Occipital lobe (tissue), 2 donors: ENCODE measurements around a stretch of chr3.

- RAMPAGE, long total RNA, result no peak
Observed at GRCh38 chr3:63999334-64000210, 23.7 kb downstream of the PSMD6 start.

GRCh38 chr3:64011430-64012048, 11.8 kb downstream of the PSMD6 start:
- RAMPAGE, long total RNA, result no peak

GRCh38 chr3:64097699-64098222, 74.5 kb upstream of the PSMD6 start:
- RAMPAGE, long total RNA, result no peak

DNA sequence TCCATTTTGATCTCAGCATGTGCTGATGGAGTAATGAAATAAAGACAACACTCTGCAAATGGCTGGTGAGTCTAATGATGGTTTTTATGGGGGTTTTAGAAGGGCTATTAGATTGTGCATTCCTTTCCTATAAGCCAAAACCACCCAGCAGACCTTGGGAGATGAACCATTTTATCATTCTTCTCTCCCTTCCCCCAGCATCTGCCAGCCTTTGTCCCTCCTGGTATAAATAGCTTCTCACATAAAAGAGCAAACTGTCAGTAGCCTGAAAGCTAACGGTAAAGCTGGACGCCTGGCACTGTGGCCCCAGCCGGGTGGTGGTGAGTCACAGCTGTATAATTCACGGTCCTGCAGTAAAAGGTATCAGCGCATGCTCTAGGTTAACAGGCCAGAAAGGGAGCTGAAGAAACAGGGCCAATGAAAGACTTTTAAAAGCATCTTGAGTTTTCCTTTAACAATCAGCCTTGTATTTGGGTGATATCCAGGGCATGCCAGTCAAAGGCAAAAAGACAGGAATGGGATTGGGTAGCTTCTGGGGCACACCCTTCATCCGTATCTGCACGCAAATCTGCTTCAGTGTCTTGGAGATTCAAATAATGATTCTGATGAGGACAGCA, 37.6 kb downstream of the PRICKLE2 start:
- RAMPAGE, long total RNA, result no peak

- RAMPAGE, long total RNA, result no peak
Observed at GRCh38 chr3:64353109-64353770, 128.0 kb upstream of the PRICKLE2 start.

- RAMPAGE, long total RNA, result no peak
Observed at GRCh38 chr3:64379317-64379579, 154.0 kb upstream of the PRICKLE2 start.

GRCh38 chr3:64533241-64534231, 154.3 kb downstream of the ADAMTS9 start:
- RAMPAGE, long total RNA, result no peak

- RAMPAGE, long total RNA, result no peak
Observed at GRCh38 chr3:64546665-64547089, 141.1 kb downstream of the ADAMTS9 start.

DNA sequence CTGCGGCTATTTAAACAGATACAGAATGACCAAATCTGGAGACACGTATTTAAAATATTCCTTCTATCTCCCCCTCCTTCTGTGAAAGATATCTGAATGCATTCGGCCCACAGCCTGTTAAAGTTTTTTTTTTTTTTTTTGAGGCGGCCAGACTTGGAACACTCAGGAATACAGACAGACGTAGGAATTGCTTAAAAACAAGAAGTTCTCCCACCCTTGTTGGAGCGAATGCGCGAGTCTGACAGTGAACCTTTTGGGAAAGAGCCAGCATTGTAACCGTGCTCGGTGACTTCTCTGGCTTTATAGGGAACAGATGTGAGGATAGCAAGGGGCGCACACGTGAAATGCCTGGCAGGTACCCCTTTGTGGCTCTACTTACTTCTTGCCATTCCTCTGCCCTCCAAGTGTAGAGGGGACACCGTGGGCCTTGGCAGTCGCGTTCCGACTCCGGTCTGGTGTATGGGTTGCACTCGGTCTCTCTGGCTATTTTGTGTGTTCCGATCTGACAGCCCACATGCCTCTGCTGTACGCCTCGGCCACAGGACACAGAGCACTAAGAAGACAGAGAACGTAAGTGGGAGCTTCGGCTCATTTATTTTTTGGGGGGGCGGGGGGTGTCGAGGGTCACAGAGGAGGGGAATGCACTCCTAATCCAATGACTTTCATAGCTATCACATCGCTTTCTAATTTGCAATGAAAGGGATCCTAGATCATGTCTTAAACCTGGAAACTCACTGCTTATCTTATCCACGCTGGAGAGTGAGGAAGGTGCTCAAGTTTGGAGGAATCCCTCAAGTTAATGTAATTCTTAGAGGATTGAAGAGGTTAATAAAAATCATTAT, 126.4 kb downstream of the ADAMTS9 start:
- RAMPAGE, long total RNA, result start-site peak on the plus strand centred at position 194 of the sequence, 102 bp wide, 27 and 18 reads in 2 replicates

- RAMPAGE, long total RNA, result no peak
Observed at GRCh38 chr3:64595153-64595670, 92.6 kb downstream of the ADAMTS9 start.

DNA sequence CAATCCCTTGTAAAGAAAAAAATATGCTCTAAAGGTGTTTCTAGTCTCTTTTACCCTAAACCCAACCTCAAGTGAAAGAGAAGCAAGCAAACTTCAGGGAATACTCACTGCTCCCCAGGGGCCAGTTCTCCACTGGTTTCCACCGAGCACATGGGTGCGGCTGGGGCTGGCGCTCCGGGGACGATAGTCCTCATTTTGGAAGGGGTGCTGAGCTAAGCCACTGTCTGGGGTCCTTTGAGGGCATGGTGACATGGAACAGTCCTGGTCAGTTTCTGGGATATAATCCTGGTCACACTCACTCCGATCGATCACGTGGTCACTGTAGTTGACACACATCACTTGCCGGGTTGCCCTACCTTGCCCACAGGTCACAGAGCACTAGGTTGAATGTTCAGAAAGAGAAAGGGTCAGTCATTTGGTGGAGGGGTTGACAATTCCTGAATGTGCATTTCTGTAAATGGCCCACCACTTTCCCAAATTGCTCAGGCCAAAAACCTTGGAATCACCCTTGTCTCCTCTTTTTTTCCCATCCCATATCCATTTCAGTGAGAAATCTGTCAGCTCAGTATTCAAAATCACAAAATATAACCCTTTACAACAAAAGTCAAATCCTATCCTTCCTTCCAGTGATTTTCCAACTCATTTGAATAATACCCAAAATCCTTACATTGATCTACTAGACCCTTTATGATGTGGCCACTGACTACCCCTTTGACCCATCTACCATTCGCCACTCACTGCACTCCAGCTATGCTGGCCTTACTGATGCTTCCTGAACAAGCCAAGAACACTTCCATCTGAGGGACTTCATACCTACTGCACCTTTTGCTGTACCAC, 85.7 kb downstream of the ADAMTS9 start:
- RAMPAGE, long total RNA, result no peak

GRCh38 chr3:64676856-64677066, 11.0 kb downstream of the ADAMTS9 start:
- RAMPAGE, long total RNA, result no peak

DNA sequence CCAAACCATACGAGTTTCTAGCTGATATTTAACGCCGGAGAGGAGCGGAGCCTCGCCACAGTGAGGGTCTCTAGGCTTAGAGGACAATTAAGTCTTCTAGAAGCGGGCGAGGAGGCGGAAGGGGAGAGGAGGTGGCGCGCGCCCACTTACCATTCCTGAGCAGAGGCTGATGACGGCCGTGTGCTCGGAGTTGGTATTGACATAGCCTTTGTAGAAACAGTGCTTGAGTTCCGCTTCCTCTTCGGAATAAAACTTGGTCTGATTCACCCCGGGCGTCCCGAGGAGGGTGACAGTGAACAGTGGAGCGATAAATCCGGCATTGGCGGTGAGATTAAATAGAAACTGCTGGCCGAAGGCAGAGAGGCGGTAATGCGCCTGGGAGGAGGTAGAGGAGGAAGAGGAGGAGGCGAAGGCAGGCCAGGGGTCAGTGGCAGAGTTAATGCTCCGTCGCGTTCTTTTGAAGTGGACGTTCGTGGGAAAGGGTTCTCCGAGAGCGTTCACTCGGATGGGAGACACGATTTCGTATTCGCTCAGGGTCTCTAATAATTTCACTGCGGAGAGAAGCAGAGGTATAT, 1.3 kb downstream of the ADAMTS9 start:
- RAMPAGE, long total RNA, result no peak

DNA sequence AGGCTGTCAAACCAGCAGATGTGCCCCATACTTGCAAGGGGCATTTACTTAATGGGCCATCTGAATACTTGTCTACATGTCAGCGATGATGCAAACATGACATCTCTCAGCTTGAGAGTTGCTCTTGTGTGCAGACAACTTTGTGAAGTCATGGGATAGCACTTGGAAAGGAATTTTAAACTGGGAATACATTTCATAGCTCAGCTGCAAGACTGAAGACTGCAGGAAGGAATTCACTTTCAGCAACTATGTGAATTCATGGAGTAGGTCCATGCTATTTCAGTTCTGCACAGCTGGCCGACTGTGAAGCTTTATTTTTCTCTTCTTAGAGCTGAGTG, 127.5 kb upstream of the ADAMTS9 start:
- RAMPAGE, long total RNA, result no peak

- RAMPAGE, long total RNA, result no peak
Observed at GRCh38 chr3:64956882-64957446, 269.2 kb upstream of the ADAMTS9 start.

GRCh38 chr3:65030070-65030998, 342.5 kb upstream of the ADAMTS9 start:
- RAMPAGE, long total RNA, result no peak

DNA sequence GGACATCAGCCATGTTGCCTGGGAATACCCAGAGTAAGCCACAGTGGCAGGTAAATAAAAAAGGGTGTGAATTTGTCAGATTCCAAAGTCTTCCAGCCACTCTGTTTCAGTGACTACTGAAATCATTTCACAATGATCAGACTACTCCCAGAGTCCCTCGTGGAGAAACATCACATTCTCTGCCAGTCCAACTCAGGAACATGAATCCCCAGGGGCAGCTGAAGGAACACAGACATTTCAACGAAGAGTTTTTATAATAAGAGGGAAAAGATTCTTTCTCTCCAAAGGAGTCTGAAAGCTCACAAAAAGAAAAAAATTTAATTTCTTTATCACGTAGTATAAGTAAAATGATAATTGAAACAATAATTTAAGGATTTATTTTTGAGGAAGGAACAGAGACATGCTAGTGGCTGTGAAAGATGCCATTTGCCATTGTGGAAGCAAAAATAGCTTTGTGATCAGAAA, 493.9 kb upstream of the ADAMTS9 start:
- RAMPAGE, long total RNA, result no peak

DNA sequence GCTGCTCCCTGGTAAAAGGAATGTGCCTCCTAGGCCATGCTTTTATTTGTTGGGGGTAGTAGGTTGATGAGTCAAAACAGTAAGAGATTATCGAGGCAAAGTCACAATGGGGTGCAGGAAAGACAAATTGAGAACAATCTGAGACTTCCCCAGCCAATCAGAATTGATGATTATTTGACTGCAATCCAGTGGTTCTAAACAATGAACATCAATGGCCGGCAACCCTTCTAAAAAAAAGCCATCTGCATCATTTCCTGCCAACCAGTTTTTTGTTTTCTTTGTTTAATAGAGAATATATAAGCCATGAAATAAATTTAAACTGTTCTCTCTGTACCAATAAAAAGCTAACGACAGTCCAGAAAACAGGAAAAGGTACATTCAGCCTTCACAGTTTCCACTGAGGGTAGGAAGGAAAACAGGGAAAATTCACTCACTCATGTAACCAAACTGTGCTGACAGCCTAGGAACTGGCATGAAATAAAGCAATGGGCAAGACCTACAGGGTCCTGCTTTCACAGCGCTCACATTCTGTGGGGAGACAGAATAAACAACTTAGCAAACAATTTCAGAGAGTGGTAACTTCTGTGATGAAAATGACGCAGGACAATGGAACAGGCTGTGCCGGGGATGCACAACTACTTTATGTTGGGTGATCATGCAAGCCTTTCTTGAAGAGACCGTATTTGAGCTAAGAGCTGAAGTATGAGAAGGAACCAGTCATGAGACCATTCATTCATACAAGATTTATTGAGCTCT, 630.1 kb downstream of the MAGI1 start:
- RAMPAGE, long total RNA, result no peak

DNA sequence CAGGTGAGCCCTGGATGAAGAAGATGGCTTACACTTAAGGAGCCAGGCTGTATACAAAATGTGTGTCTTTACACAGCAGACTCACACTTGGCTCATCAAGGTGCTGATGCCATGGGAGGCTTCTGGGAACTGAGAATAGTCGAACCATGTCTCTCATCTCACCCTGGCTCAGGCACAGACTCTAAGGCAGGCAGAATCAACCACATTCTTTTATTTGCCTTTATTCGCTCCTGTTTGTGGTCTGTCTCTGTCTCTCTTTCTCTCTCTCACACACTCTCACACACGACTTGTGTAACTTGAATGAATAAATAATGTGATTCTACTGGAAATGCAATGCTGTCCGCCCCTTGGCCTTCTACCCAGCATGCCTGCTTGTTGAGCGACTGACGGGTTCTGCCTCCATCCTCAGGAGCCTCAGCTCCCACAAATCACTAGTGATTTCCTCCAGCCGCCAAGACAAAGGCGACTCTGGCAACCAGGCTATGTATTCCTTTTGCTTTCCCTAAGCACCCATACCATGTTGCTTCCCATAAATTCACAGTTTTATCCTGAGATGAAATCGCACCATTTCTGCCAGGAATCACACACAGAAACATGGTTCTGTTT, 460.9 kb downstream of the MAGI1 start:
- RAMPAGE, long total RNA, result no peak

GRCh38 chr3:65619111-65619812, 419.5 kb downstream of the MAGI1 start:
- RAMPAGE, long total RNA, result no peak